ENCODE results near the genes PRR29 and DDX5.

GRCh38 chr17:63987308-63987999 lies 10.7 kb upstream of the PRR29 start:
- PRO-cap, result unidirectional peak, minus-strand start at chr17:63987638

DNA sequence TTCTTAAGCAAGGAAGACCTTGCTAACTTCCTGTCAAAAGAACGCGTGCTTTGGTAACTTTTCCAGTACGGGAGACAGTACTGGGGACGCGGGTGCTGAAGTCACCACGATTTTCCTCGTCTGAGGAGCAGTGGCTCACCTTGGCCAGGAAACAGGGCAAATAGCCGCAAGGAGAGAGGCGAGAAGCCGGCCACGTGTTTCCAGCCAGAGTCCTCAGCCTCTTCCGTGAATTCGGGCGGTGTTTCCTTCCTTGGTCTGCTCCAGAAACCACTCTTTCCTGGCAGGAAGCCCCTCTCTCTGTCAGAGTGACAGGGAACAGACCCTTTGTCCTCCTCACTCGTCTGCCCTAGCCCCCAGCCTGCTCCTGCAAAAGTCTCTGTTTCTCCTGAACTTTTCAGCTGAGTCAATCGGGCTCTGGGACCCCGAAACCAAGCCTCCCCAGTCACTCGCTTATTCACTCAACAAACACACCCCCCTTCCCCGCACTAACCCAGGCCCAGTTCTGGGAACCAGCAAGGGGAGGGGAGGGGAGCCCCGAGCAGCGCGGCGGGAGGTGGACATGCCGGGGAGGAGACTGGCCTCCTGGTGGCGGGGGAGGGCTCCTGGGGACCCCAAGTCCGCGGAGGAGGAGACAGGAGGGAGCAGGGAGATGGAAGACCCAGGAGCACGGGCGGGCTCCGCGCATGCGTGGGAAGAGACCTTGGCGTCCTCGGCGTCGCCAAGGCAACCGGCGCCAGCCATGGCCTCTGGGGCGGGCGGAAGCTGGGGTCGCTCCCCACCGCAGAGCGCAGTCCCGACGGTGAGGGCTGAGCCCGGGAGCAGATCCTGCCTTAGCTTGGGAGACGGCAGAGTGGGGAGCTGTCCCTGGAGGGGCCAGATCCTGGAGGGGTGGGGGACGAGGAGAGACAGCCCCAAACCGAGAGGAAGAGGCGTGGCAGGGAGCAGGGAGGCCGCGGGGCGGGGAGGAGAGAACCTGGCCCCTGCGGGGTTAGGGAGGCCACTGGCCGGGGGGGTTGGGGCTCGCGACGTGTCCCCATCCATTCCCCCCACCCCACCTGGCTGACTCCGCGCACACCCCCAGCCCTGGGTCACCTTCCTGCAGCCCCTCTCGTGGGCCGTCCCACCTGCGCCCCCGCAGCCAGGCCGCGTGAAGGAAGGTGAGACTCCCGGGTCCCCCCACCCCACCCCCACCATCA lies at the start of gene PRR29:
Gene PRR29 (plus strand): TSS at position 726 of the 1,196 bp plus-strand sequence.
- PRO-cap, result bidirectional peak, plus-strand start at position 300 of the sequence, minus-strand start at position 122 of the sequence; bidirectional peak, plus-strand start at position 932 of the sequence, minus-strand start at position 645 of the sequence

- PRO-cap, result no peak
Measured at GRCh38 chr17:64016463-64016903, 4.0 kb downstream of the ICAM2 start.

- PRO-cap, result no peak
Measured at GRCh38 chr17:64150070-64151107, 20.4 kb upstream of the ERN1 start.

GRCh38 chr17:64237758-64238095 lies 25.3 kb downstream of the TEX2 start:
- PRO-cap, result no peak

- PRO-cap, result no peak
Measured at GRCh38 chr17:64261738-64262924, 929 bp downstream of the TEX2 start.

DNA sequence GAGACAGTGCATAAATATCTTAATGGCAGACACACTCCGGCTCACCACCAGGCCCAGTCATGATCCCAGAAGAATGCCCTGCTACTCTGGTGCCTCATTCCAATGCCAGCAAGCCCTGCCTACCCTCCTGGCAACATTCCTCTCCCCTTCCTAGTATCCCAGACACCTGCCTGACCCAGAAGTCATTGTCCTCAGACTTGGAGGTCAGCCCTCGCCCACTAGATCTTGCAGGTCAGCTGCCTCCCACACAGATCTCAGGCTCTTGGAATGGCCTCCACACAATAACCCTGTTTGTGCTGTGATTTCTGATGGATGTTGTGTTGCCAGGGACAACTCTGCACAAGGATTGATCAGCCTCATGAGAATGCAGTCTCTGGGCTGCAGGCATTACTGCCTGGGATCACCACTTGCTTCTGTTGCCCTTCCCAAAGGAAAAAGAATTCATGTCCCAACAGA lies 1.9 kb upstream of the TEX2 start:
- PRO-cap, result no peak

- PRO-cap, result no peak
Measured at GRCh38 chr17:64313994-64314351, 50.9 kb upstream of the TEX2 start.

DNA sequence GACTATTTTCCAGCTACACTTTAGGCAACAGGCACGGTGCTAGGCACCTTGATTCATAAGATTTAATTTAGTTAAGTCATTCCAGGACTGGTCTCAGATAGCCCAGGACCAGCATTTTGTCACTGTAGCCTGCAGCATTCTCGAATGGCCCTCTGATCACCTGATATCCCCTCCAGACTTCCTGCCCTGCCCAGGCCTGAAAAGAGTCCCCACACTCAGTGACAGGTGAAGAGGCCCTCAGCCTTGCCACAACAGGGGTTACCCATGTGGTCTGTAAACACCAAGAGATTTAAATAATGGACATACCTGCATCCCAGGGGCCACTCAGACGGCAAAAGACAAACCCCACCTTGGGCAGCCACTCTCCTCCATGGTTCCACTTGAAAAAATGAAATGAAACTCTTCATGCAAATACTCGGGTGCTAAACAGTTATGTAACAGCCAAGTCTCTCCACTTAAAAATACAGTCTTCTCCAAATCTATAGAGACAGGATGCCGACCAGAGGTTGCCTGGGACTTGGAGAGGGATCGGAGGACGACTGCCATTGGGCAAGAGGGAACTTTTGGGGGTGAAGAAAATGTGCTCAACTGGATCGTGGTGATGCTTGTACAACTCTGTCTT lies 22.9 kb upstream of the PECAM1 start:
- PRO-cap, result no peak

- PRO-cap, result bidirectional peak, plus-strand start at chr17:64506401, minus-strand start at chr17:64506289; bidirectional peak, plus-strand start at chr17:64506632, minus-strand start at chr17:64506517; bidirectional peak, plus-strand start at chr17:64506773, minus-strand start at chr17:64506838; bidirectional peak, plus-strand start at chr17:64507017, minus-strand start at chr17:64506903
Measured at GRCh38 chr17:64506043-64506955, at the start of gene DDX5. Gene DDX5 (minus strand): TSS chr17:64506289.

- PRO-cap, result no peak
Measured at GRCh38 chr17:64599393-64599910, 62.7 kb downstream of the SMURF2 start.

GRCh38 chr17:64764203-64764980 lies 102.3 kb upstream of the SMURF2 start:
- PRO-cap, result no peak

DNA sequence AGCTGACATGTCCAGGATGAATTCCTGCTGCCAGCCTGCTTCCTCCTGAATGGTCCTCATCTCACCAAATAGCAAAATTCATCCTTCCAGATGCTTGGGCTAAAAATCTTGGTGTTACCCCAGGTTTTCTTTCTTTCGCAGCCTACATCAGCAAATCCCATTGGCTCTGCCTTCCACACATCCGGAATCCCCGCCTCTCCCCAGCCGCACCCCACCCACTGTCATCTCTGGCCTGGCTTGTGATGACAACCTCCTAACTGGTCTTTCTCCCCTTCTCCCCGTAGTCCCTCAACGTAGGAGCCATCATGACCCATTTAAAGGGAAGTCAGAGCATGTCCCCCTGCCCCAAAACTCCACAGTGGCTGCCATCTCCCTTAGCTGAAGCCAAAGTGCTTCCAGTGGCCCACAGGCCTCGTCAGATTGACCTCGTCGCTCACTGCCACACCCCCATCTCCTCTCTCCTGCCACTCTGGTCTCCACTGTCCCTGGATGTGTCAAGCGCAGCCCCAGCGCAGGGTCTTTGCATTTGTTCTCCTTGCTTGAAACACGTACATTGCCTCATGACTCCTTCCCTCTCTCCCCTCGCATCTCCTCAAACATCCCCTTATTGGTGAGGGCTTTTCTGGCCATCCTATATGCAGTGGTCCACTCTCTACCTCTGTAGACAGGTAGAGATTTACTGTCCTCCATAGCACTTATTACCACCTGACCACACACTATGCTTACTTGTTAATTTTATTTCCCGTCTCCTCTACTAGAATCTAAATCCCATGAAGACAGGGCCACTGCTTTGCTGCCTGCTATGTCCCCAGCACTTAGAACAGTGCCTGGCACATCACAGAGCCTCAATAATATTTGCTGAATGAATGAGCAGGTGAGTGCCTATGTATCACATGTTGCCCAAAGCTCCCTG lies 116.9 kb downstream of the LRRC37A3 start:
- PRO-cap, result no peak

- PRO-cap, result bidirectional peak, plus-strand start at chr17:64975712, minus-strand start at chr17:64975458
Measured at GRCh38 chr17:64974892-64975898, 55.9 kb upstream of the LRRC37A3 start.

- PRO-cap, result no peak
Measured at GRCh38 chr17:65283495-65284122, 146.4 kb downstream of the RGS9 start.

DNA sequence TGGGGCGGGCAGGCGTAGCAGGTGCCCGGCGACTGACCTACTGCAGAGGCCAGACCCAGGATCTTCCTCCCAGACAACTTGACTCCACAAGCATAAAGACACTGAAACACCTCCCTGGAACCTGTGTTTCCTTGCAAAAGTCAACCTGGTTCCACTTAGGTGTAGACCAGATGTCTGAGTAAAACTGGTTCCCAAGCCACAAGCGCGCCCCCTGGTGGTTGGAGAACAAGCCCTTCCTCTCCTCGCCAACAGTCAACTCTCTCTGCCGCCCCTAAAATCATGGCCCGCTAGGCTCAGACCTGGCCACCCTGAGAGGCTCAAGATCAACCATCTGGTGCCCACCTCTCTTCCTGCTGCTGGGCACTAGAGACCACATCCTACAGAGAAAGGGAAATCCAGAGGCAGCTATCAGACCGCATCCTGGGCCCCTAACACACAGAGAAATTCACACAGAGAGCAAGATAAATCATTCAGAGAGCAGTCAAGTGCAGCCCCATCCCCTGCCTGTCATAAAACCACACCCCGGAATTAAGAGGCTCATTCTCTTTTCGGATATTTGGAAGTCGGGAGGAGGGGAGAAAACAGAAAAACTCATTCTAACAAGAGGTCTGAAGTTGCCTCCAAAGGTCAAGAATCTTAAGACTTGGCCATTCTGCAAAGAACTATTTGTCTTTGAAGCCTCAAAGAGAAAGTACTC lies 4.9 kb downstream of the AXIN2 start:
- PRO-cap, result no peak

GRCh38 chr17:65573003-65573709 lies 11.7 kb upstream of the AXIN2 start:
- PRO-cap, result no peak

DNA sequence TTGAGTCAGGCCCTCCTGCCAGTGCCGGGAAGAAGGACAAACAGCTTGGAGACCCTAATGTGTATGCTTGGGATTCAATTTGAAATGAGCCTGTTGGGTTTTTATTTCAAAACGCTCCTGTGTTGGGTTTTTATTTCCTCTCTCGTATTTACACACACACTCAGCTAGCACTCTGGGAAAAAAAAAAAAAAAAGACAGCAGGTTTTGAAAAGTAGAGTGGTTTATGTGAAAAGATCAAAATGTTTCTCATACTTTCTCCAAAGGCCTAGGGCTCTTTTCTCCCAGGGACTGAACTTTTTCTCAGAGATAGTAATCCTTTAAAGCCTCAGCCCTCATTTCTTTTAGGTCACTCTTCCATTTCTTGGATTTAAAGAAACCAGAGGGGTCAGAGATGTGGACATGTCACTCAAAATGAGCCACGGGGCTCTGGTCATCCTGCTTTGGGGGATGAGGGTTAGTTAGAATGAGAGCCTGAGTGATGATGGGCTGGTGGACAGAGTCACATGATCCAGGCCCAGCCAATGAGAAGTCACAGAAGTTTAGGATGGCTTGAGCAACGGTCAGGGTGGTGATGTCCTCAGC lies 33.6 kb upstream of the AXIN2 start:
- PRO-cap, result no peak

DNA sequence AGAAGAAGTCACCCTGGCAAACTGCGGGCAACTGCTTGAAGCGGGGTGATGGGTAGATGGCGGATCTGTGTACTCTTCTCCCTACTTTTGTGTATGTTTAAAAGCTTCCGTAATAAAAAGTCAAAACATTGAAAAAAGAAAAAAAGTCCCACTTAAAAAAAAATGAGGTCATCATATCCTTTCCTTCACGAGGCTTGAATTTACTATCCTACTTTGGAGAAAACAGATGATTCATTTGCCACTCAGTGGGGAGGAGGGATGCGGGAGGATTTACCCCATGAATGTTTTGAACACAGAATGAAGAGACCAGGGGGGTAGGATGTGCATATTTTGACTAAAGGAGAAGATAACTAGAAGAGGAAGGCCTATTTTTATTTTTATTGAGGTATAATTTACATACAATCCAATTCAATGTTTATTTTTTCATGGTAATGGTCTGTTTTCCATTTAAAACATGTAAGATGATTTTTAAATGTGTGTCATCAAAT lies 135.3 kb upstream of the AXIN2 start:
- PRO-cap, result no peak

GRCh38 chr17:65697629-65698003 lies 136.2 kb upstream of the AXIN2 start:
- PRO-cap, result no peak

Data from parotid gland (tissue), 1 donor.